Measurements from ENCODE around the gene RHOXF2B.

DNA sequence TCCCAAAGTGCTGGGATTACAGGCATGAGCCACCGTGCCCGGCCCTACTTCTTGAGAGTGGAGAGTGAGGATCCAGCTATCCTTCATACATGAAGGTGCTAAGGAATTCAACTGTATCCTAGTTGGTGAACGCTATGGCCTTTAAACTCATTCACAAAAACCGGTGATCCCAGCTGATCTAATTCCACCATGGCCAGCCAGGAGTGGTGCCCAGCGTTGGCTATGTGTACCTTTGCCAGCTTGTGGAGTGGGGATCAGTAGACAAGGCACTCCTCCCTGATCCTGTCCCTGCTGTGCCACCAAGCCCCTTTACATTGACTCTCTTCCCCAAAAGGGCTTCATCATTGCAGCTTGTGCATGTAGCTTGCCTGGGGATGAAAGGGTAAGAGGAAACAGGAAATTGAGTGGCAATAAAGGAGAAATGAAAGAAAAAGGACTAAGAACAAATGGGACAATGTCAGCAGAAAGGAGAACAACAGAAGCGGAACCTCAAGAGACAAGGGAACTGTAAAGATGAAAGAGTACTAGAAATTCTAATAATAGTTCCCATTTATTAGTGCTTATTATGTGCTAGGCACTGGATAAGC lies 8.8 kb upstream of the IL13RA1 start:
- PRO-cap, 2 experiments = no peak in any of the 2 experiments

GRCh38 chrX:118724877-118725297 lies 2.5 kb upstream of the IL13RA1 start:
- PRO-cap, 2 experiments = no peak in any of the 2 experiments

- PRO-cap, 2 experiments = no peak in any of the 2 experiments
Measured at GRCh38 chrX:118773497-118774082, 46.2 kb downstream of the IL13RA1 start.

- PRO-cap, 2 experiments = peak in 2 of 2 experiments; most common plus-strand start chrX:118839562 (in 1)
Measured at GRCh38 chrX:118839274-118839804, 15.7 kb downstream of the ZCCHC12 start.

GRCh38 chrX:118884439-118885240 lies 61.0 kb downstream of the ZCCHC12 start:
- PRO-cap, 2 experiments = no peak in any of the 2 experiments

DNA sequence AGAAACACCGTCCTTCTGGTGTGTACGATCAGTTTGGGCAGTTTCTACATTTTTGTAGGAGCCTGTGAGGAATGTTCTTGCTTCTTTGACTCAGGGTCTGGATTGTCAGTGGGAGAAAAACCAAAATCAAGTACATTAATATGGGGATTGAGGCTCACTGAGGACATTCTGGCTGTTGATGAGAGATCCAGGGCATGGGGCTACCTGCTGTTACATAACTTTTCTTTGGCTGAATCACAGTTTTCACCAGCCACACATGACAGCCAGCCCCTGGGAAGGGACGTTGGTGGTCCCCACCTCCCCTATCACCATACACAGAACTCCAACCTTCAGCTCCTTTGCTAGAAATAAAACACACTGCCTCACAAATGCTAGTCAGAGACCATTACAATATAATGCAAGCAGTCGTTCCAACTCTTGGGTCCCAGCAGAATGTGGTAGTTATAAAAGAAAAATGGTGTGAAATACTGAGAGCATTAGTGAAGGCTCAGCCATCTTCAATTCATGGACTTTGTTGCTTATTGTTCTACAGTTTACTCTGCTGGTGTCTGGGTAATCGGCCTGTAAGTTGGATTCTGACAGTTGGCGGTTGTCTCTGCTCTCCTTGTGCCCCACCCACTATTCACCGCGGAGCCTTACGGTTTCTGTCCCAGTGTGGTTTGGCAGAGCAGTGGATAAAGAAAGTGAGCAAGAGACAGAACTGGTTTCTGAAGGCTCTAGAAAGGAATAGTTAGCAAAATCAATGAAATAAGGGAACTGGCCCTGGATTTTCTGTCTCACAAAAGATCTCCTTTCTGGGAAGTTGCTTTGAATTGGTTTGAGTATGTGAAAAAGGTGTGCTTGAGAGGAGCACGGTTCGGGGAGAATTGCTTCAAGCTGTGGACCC lies 8.9 kb downstream of the LONRF3 start:
- PRO-cap, 2 experiments = no peak in any of the 2 experiments

- PRO-cap, 2 experiments = no peak in any of the 2 experiments
Measured at GRCh38 chrX:118988587-118989125, 14.2 kb downstream of the LONRF3 start.

GRCh38 chrX:119606698-119606951 lies 32.3 kb downstream of the UBE2A start:
- PRO-cap, 2 experiments = no peak in any of the 2 experiments

GRCh38 chrX:119617382-119618326 lies 43.3 kb downstream of the UBE2A start:
- PRO-cap, 2 experiments = no peak in any of the 2 experiments

GRCh38 chrX:119675429-119675849 lies 17.5 kb downstream of the SEPTIN6 start:
- PRO-cap, 2 experiments = no peak in any of the 2 experiments

- PRO-cap, 2 experiments = no peak in any of the 2 experiments
Measured at GRCh38 chrX:119758653-119759099, 288 bp downstream of the SOWAHD start.

GRCh38 chrX:119784968-119785952 lies 6.2 kb downstream of the RPL39 start:
- PRO-cap, 2 experiments = no peak in any of the 2 experiments

DNA sequence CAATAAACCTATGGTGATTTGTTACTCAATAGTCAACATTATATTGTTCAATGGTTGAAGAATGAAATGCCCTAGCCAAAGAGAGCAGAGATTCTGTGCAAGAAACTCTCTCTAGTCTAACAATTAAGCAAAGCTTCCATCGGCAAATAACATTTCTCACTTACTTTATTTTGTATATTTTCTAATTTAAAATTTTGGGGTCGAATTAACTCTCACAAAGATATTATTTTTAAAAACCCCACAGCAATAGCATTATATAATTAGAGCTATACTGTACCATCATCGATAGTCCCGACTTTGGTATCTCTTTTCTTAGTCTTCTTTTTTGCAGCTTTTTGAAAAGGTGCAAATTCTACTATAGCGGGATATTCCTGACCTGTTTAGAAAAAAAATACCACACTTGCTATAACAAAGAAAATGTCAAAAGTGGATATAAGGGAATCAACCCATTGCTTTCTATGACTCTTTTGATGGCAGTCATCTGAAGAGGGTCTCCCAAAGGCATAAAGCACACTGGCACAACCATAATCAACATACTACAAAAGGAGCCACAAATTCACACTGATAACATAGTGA lies 7.8 kb downstream of the UPF3B start:
- PRO-cap, 2 experiments = no peak in any of the 2 experiments

- PRO-cap, 2 experiments = no peak in any of the 2 experiments
Measured at GRCh38 chrX:119938613-119939088, 4.9 kb downstream of the NKAP start.

DNA sequence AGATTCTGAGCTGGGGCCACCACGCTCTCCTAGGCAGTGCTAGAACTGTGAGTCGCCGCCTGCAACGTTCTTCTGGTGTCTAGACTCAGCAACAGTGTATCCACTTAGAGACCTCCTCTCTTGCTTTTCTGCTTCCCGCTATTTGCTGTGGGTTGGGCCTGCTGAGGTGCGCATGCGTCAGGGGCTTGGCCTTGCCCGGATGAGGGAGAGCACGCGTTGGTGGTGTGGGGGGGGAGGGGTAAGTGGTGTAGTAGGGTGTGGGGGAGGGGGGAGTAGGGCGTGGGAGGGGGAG lies at the start of gene RHOXF2B:
Gene RHOXF2B (minus strand): TSS at position 102 of the 292 bp plus-strand sequence.
- PRO-cap, 2 experiments = no peak in any of the 2 experiments

- PRO-cap, 2 experiments = no peak in any of the 2 experiments
Measured at GRCh38 chrX:120212670-120213507, 37.7 kb upstream of the ZBTB33 start.

DNA sequence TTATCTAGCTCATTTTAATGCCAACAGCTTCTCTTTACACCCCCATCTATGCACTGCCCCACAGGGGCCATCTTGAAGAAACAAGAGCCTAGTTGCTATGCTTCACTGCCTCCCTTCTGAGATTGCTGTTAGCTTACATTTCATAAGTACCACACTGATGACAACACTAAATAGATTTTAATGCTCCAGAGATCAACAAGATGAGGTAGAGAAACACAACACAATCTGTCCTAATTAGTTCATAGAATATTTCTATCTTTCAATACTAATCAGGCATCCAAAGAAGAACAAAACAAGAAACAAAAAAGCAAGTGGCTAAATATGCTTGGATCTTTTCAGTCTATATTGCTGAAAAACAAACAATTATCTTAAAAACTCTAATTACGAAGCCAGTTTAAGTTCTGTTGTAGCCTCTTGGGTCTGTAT lies 38.8 kb downstream of the LAMP2 start:
- PRO-cap, 2 experiments = no peak in any of the 2 experiments

- PRO-cap, 2 experiments = no peak in any of the 2 experiments
Measured at GRCh38 chrX:120547548-120548151, 13.1 kb downstream of the CUL4B start.

GRCh38 chrX:120562481-120563003 lies 1.8 kb upstream of the CUL4B start:
- PRO-cap, 2 experiments = no peak in any of the 2 experiments

DNA sequence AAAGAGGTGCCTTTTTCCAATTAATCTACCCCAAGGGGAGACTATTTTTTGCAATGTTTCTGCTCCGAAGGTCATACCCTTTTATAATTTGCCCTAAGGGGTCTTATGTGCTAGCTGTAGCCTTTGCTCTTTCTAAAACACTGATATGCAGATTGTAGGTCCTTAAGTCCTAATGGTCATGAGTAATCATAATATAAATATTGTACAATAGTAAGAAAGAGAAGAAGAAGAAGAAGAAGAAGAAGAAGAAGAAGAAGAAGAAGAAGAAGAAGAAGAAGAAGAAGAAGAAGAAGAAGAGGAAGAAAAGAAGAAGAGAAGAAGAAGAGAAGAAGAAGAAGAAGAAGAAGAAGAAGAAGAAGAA lies 20.9 kb upstream of the CUL4B start:
- PRO-cap, 2 experiments = no peak in any of the 2 experiments

All from psoas muscle (tissue), 2 donors.